Lung (tissue), 4 donors: ENCODE measurements around a stretch of chr22.

DNA sequence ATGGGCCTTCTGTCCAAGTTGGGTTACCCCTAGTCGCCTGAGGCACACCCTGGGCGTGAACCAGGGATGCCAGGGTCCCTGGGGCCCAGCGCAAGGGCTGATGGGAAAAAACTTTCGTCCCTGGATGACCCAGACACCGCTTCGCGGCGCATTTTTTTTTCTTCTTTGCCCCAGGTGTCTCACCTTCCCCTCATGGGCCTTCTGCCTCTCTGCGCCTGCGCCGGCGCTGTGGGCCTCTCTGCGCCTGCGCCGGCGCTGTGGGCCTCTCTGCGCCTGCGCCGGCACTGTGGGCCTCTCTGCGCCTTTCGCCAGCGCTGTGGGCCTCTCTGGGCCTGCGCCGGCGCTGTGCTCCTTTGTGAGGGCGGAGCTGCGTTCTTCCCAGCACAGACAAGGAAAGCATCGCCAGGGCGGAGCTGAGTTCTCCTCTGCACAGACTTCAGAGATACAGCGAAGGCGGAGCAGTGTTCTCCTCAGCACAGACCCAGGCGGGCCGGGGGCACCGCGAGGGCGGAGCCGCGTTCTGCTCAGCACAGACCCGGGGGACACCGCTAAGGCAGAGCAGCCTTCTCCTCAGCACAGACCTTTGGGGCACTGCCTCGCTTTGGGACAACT lies 3703.0 kb upstream of the OR11H1 start:
- PRO-cap: no peak
- RAMPAGE, long total RNA: no peak
- RRBS: no CpG with 5 or more reads among the region's 41 CpGs

DNA sequence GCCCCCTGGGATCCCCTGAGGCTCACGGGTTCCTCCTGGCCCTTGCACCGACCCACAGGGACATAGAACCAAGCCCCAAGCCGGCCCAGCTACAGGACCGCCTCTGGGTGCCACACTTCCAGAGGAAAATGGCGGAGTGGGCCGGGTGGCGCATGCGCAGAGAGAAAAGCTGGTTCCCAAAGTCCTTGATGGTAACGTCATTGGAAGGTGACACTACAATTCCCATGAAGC lies 2712.4 kb upstream of the OR11H1 start:
- PRO-cap: no peak
- RAMPAGE, long total RNA: no peak
- RRBS: no CpG with 5 or more reads among the region's 9 CpGs

DNA sequence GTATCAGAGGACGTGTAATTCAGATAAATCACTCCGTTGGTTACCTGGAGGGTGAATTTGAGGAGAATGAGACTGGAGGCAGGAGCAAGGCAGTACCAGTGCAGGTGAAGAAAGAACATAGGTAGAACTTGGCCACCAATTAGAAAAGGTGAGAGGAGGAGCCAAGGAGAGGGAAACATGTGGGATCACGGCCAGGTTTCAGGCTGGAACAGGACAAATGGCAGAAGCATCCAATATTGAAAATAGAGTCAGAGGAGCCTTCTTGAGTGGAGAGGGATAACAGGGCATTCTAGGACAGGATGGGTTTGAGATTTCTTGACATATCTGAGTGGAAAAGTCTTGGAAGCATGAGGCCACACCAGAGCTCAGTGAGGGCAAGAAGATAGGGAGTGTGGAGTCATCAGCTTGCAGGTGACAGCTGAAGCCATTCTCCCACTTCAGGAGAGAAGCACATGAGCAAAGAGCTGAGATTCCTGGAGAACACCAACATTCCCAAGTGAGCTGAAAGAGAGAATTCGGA lies 36.4 kb upstream of the IL17RA start:
- PRO-cap: no peak
- RAMPAGE, long total RNA: no peak
- RRBS: no CpG with 5 or more reads among the region's 4 CpGs

- PRO-cap: no peak
- RAMPAGE, long total RNA: no peak
- RRBS: 13% methylated on average over 9 of the region's 19 CpGs
These were observed 1.1 kb downstream of the IL17RA start for GRCh38 chr22:17085923-17086237.

DNA sequence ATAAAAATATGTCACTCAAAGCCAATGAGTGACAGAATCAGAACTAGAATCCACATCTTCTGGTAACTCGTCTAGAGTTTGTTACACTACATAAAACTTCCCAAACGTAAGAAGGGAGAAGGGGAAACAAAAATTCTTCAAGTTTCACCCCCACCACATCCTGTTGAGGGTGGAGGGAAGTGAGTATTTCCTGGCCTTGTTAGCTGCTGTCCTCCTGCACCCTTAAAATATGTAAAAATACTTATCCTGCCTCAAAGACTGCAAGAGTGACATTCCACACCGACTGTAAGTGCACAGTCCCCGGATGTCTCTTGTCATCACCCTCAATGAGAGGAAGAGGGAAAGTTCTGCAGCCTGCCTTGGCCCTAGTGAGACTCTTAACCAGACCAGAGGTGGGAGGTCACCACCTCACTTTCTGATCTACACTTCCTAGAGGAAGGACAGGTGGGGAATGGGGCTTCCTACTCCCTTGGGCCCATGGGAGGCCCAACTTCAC lies 3.3 kb downstream of the TMEM121B start:
- PRO-cap: no peak
- RAMPAGE, long total RNA: no peak
- RRBS: no CpG with 5 or more reads among the region's 4 CpGs

DNA sequence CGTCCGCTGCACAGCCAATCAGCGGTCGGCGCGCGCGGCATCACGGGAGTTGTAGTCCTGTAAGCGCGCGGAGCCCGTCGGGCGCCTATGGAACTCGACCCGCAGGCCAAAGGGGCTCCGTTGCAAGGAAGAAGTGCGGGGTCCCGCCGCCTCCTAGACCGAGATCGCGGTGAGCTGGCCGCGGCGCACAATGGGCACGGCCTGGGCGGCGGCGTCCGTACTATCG lies 142 bp upstream of the HDHD5 start:
- PRO-cap: bidirectional peak, plus-strand start at position 58 of the sequence, minus-strand start outside the sequence
- RAMPAGE, long total RNA: no peak
- RRBS: no CpG with 5 or more reads among the region's 33 CpGs

GRCh38 chr22:17257476-17258520 lies 38.6 kb upstream of the ADA2 start:
- PRO-cap: no peak
- RAMPAGE, long total RNA: no peak
- RRBS: no CpG with 5 or more reads among the region's 14 CpGs

DNA sequence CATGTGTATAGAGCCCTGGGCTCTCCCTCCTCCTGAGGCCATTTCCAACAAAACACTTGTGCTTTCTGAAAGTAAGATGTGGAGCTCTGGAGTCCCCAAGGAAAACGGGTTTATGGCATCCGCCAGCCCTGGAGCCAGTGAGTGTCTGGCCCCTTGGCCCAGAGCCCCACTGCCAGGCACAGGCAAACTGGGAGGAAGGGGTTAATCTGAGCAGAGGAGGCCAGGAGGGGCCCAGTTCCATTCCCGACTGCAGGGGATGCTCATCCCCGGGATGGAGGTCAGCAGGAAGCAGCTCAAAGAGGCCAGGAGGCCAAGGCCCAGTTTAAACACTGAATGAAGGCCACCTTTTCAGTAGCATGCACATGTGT lies 39.3 kb upstream of the ADA2 start:
- PRO-cap: no peak
- RAMPAGE, long total RNA: no peak
- RRBS: no CpG with 5 or more reads among the region's 4 CpGs

GRCh38 chr22:17552498-17553301 lies 10.6 kb upstream of the SLC25A18 start:
- PRO-cap: no peak
- RAMPAGE, long total RNA: no peak
- RRBS: no CpG with 5 or more reads among the region's 9 CpGs

- PRO-cap: no peak
- RAMPAGE, long total RNA: no peak
- RRBS: no CpG with 5 or more reads among the region's 11 CpGs
These were observed 626 bp downstream of the SLC25A18 start for GRCh38 chr22:17563749-17564498.

DNA sequence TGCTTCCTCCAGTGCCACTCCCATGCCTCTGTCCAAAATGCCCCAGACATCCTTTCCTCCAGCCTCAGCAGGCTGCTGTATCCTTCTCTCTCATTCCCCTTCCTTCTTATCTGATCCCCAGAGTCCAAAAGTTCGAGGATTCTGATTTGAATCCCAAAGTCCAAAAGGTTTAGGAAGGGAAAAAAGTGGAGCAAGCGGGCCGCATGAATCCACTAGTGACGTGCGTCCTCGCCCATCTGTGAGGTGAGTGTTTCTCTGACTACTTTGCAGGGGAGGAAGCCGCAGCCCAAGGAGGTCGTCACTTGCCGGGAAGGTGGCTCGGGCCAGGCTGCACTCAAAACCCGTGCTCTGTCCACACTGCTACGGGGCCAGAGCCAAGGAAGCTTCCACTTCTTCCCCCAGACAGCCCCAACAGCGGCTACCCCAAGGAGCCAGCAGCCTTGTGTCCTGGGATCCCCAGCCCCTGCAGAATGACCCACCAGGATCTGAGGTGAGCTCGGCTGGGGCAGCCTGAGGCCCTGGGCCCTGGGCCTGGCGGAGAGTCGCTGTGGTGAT lies 16.3 kb downstream of the SLC25A18 start:
- PRO-cap: no peak
- RAMPAGE, long total RNA: no peak
- RRBS: no CpG with 5 or more reads among the region's 16 CpGs

- PRO-cap: no peak
- RAMPAGE, long total RNA: no peak
- RRBS: no CpG with 5 or more reads among the region's 13 CpGs
These were observed 6.9 kb downstream of the BID start for GRCh38 chr22:17767201-17767869.

GRCh38 chr22:17785066-17785572 lies 10.8 kb upstream of the BID start:
- PRO-cap: no peak
- RAMPAGE, long total RNA: no peak
- RRBS: 60% methylated on average over 6 of the region's 26 CpGs

DNA sequence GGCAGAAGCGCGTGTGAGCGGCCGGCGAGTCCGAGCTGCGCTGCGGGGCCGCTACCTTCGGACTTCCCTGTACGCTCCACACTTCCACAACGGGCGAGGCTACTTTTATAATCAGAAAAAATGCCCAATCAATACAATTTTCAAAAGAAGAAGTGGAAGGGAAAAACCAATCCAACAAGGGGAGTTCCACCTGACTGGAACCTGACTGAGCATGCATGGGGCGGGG lies 21.3 kb upstream of the BID start:
- PRO-cap: no peak
- RAMPAGE, long total RNA: no peak
- RRBS: no CpG with 5 or more reads among the region's 14 CpGs

DNA sequence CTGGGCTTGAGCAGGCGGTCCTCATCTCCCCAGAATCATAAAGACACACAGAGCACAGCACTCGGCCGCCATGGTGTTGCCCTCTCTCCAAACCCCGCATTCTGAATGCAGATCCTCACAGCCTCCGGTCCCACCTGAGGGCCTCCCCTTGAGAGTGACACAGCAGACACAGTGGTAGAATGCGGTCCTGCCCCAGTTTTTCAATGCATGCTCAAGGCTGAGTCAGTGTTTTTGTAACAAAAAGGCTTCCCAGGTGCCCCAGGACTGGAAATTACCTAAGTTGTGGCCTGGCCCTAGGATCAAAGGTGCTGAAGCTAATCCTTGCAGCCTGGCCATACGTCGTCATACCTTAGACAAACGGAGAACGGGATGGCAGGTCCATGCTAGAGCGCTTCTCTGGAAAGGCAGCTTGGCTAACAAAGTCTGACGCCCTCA lies 30.4 kb upstream of the BID start:
- PRO-cap: no peak
- RAMPAGE, long total RNA: no peak
- RRBS: no CpG with 5 or more reads among the region's 12 CpGs

GRCh38 chr22:17809043-17809405 lies 34.8 kb upstream of the BID start:
- PRO-cap: no peak
- RAMPAGE, long total RNA: no peak
- RRBS: no CpG with 5 or more reads among the region's 12 CpGs

DNA sequence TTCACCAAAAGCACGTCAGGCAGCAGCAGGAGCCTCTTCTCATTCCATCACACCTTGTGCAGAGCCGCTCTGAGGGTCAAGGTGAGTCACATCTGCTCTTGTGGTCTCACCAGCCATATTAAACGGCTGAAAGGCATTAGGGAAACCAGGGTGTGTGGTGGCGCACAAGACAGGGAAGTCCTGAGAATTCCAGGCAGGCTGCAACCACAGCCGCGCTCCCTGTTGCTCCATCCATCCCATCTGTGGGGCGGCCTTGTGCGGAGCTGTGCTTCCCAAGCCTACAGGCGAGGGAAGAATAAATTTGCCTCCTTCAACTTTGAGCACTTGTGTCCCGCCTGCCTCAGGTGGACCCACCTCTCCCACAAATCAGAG lies 38.9 kb upstream of the BID start:
- PRO-cap: no peak
- RAMPAGE, long total RNA: no peak
- RRBS: no CpG with 5 or more reads among the region's 10 CpGs

GRCh38 chr22:17846478-17847342 lies 72.4 kb upstream of the BID start:
- PRO-cap: no peak
- RAMPAGE, long total RNA: no peak
- RRBS: no CpG with 5 or more reads among the region's 21 CpGs

DNA sequence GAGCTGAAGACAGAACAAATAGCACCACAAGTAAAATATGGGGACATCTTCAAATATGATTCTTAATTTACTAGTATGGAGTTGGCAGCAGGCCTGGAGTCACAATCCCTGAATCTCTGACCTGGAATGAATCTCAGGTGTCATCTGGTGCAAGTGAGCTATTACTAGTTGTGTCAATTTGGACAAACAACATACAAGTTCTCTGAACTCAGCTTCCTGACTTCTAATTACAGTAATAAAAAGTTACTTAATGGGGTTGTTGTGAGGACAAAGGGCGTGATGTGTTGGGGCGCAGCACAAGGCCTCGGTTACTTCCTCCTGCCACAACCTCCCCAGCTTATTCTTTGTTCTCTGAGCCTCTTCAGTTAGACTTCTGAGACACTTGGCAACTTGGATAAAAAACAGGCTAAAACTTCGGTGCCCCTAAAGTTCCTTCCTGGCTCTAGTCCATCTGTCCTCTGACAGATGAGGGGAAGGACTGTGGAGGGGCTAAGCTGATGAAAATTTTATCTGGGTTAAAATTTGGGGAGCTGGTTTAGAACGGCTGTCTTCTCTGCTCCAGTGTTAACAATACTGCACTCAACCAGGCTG lies 95.4 kb upstream of the BID start:
- PRO-cap: no peak
- RAMPAGE, long total RNA: no peak
- RRBS: no CpG with 5 or more reads among the region's 5 CpGs

GRCh38 chr22:17901581-17902424 lies 122.6 kb downstream of the MICAL3 start:
- PRO-cap: no peak
- RAMPAGE, long total RNA: no peak
- RRBS: no CpG with 5 or more reads among the region's 17 CpGs